Measurements from ENCODE around the gene SLC11A1.

DNA sequence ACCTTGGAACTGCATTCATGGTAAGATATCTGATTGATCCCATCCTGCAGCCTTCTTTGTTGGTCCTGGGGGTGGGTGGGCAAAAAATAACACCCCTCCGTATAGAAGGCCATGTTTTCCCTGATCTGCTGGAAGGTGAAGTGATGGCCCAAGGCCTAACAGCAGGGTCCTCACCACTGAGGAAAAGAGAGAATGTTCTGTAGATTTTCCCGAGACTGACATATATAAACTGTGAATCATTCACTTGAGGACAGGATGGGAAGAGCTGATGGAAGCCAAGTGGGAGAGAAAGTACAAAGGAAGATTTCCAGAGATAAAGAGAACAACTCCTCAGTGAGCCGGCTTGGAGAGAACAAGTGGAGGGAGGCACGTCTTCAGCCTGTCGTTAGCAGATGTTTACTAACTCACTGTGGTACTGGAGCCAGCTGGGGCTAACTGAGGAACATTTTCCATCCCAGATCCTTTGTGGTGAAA is 552.8 kb upstream of the TNP1 start:
- PRO-cap, 6 experiments = no peak in any of the 6 experiments
- RAMPAGE, long total RNA, 2 experiments = no peak in any of the 2 experiments
- RRBS = no CpG with 5 or more reads among the region's 5 CpGs

DNA sequence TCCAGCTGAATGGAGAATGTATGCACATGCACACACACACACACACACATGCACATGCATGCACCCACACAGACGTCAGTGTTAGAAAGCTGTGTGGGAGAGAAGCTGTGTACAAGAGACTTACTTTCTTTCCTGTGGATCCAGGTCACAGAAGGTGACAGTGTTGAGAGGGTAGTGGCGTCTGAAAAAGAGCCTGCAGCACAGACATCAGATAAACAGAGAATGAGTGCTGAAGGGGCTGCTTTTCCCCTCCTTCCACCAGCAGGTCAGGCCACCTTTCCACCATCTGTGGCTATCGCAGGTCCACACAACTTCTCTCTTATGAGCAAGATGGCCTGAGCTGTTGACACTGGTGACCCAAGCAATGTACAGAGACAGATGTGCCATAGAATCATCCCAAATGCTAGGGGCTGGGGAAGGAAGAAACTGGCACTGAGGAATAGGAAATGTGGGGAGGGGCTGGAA is 194.3 kb downstream of the TNS1 start:
- PRO-cap, 6 experiments = no peak in any of the 6 experiments
- RAMPAGE, long total RNA, 2 experiments = no peak in any of the 2 experiments
- RRBS = no CpG with 5 or more reads among the region's 3 CpGs

GRCh38 chr2:217822174-217822477 is 180.7 kb downstream of the TNS1 start:
- PRO-cap, 6 experiments = peak in 2 of 6 experiments; most common minus-strand start chr2:217822250 (in 1)
- RAMPAGE, long total RNA, 2 experiments = no peak in any of the 2 experiments
- RRBS = no CpG with 5 or more reads among the region's 1 CpG

DNA sequence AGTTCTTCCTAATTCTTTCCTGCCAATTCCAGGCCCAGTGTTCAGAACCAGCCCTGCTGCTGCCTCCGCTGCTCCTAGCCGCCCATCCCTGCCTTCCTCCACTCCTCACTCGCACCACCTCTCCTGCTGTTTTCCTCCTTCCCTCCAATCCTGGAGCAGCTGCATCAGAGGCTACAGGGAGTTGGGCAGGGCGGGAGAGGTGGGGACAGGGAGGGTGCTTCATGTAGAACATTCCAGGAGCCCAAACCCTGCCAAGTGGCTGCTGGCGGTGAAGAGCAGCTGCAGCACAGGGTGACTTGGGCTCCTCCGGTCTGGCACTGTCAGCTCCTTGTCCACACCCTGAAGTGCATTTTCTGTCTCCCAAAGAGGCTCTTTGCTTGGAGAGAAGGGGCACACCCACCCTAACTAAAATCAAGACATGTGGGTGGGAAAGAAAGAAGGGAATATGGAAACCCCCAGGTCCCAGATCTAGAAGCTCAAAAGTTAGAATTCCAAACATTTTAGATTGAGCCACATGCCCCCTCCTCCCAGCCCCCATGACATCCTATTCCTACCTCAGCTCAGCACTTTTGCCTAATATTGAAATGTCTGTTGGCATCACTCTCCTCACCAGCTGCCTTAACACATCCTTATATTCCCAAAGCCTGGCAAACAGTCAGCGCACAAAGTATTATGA is 176.1 kb downstream of the TNS1 start:
- PRO-cap, 6 experiments = peak in 2 of 6 experiments; most common plus-strand start position 254 of the sequence (in 1); most common minus-strand start position 111 of the sequence (in 1)
- RAMPAGE, long total RNA, 2 experiments = no peak in any of the 2 experiments
- RRBS = no CpG with 5 or more reads among the region's 7 CpGs

GRCh38 chr2:217838311-217839057 is 164.3 kb downstream of the TNS1 start:
- PRO-cap, 6 experiments = peak in 5 of 6 experiments; most common plus-strand start chr2:217838704 (in 5); most common minus-strand start chr2:217838514 (in 1)
- RAMPAGE, long total RNA, 2 experiments = no peak in any of the 2 experiments
- RRBS = no CpG with 5 or more reads among the region's 8 CpGs

GRCh38 chr2:217847754-217848733 is 154.8 kb downstream of the TNS1 start:
- PRO-cap, 6 experiments = no peak in any of the 6 experiments
- RAMPAGE, long total RNA, 2 experiments = start-site peak on the plus strand in 1 of 2 experiments, at chr2:217847838-217848098 at its widest, 22 reads per replicate
- RRBS = no CpG with 5 or more reads among the region's 31 CpGs

DNA sequence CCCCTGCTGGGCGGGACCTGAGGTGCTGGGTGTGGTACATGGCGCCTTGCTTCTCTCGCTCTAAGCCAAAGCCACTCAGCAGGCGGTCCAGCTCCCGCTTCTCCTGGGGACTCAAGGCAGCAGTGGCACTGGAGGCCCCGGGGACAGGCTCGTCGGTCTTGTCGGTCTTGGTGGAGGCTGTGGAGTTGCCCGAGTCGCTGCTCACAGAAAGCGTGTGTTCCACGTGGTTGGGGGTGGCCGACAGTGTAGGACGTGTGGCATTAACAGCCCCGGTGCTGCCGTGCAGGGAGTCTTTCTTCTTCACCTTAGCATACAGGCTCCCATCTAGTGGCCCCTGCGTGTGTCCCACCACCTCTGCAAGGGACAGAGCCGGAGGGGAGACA is 154.1 kb downstream of the TNS1 start:
- PRO-cap, 6 experiments = no peak in any of the 6 experiments
- RAMPAGE, long total RNA, 2 experiments = no peak in any of the 2 experiments
- RRBS = 64% methylated on average over 8 of the region's 19 CpGs

DNA sequence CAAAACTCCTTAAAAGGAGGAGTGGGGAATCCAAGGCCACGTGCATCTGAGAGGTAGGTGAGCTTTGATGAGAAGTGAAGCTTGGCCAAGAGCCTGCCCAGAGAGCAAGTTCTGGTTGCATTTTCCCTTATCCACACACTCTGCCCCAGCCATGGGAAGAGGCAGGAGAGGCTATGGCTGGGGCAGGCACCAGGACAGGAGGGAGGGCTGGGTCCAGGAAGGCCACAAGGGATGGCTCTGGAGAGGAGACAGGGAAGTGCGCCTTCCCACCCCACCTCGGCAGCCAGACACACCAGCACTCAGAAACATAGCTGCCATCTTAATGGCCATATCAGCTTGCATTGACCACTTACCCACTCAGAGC is 148.2 kb downstream of the TNS1 start:
- PRO-cap, 6 experiments = peak in 2 of 6 experiments; most common minus-strand start position 303 of the sequence (in 2)
- RAMPAGE, long total RNA, 2 experiments = no peak in any of the 2 experiments
- RRBS = no CpG with 5 or more reads among the region's 3 CpGs

DNA sequence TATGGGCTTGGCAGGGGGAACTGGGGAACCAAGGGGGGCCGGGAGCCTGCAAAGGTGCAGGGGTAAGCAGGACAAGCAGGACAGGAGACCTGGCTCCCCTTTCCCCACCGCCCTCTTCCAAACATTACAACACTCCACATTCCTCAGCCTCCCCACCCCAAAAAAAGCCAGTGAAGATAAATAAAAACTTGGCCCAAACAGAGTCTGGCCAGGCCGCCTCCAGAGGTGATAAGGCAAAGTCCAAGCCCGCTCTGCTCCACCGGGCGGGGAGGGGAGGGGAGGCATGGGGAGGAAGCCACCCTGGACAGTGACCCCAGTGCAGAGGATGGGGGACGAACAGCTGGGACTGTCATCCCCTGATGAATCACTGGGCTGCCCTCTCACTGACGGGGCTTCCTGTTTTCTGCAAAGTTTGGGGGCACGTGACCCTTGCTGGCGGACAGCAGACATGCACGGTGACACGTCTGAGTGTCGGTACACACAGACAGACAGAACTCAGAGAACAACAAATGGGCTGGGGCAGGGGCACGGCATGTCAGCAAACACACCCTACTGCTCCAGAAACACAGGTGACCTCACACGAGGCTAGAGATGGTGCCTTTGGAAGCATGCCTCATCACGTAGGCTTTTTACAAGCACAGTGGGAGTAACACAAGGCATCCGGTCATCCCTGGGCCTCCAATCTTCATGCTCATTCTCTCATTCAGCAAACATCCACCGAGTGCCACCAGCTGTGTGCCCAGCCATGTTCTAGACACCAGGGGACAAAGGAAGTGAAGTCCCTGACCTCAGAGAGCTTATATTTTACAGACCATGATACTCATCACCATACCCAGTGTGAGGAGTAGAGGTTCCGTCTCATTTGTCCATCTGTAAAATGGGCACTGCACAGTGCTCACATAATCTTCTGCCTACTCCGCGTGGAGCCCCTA is 100.1 kb downstream of the TNS1 start:
- PRO-cap, 6 experiments = peak in 6 of 6 experiments; most common plus-strand start position 508 of the sequence (in 6); most common minus-strand start position 369 of the sequence (in 1)
- RAMPAGE, long total RNA, 2 experiments = no peak in any of the 2 experiments
- RRBS = no CpG with 5 or more reads among the region's 21 CpGs

DNA sequence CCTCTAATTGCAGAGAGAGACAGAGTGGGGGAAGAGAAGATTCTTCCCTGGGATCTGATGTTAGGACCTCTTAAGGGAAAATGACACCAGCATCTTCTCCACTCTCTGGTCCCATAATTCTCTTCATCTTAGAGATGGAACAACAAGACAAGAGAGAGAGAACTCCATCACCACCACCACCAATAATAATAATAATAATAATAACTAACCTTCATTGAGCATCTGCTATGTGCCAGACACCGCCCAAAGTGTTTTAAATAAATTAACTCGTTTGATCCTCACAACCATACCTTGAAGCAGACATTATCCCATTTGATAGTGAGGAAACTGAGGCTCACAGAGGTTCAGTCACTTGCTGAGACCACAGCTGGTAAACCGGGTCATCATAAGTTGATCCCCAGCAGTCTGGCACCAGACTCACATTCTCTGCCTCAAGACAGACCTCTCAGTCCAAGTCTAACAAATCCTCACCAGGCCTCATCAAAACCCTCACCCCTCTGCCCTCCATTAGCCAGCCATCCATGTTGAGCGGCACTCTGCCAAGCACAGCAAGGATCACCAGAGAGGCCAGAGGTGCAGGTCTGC is 63.8 kb downstream of the TNS1 start:
- PRO-cap, 6 experiments = no peak in any of the 6 experiments
- RAMPAGE, long total RNA, 2 experiments = no peak in any of the 2 experiments
- RRBS = no CpG with 5 or more reads among the region's 4 CpGs

DNA sequence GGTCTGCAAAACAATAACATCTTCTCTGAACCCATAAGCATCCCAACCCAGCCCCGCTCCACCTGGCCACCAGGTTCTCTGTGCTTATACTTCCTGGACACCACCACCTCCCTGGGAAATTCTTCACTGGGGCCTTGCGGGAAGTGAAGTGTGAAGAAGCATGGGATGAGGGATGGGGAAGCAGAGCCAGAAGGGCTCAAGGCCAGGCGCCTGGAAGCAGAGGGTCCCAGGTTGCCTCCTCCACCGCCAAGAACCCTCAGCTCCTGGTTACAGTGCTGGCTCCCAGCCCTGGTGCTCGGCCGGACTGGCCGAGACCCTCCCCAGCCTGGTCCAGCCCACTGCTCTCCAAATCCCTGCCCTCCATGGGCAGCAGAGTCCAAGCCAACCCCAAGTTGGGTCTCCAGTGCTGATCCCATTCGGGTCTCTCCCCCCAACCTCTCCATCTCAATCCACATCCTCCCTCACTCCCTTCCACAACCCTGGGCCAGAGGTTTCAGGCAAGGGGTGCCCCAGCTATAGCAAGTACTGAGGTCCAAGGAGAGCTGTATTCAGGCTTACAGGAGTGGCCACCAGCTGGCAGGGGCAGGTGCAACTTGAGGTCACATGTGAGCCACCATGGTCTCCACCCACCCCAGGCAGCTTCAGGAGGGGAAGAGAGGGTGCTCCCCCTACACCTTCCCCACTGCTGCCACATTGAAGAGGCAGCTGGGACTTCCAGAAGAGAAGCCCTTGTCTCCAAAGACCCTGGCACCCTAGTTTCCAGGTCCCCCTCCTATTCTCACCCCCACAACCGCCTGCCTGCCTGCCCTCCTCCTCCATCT is 60.6 kb downstream of the TNS1 start:
- PRO-cap, 6 experiments = peak in 5 of 6 experiments; most common plus-strand start position 693 of the sequence (in 4); most common minus-strand start position 527 of the sequence (in 3)
- RAMPAGE, long total RNA, 2 experiments = no peak in any of the 2 experiments
- RRBS = no CpG with 5 or more reads among the region's 9 CpGs

- PRO-cap, 6 experiments = peak in 2 of 6 experiments; most common plus-strand start chr2:217953061 (in 1); most common minus-strand start chr2:217952921 (in 1)
- RAMPAGE, long total RNA, 2 experiments = no peak in any of the 2 experiments
- RRBS = no CpG with 5 or more reads among the region's 8 CpGs
These were observed 49.9 kb downstream of the TNS1 start for GRCh38 chr2:217952769-217953347.

DNA sequence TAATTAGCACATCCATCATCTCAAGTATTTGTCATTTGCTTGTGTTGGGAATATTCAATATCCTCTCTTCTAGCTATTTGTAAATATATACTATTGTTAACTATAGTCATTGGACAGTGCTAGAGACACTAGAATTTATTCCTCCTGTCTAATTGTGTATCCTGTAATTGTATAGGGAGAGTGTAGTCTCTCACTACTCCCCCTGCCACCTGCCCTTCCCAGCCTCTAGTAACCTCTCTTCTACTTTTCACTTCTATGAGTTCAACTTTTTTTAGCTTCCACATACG is 23.0 kb upstream of the RUFY4 start:
- PRO-cap, 6 experiments = no peak in any of the 6 experiments
- RAMPAGE, long total RNA, 2 experiments = no peak in any of the 2 experiments
- RRBS = no CpG with 5 or more reads among the region's 1 CpG

- PRO-cap, 6 experiments = no peak in any of the 6 experiments
- RAMPAGE, long total RNA, 2 experiments = no peak in any of the 2 experiments
- RRBS = no CpG with 5 or more reads among the region's 7 CpGs
These were observed 3.7 kb upstream of the GPBAR1 start for GRCh38 chr2:218257016-218257541.

DNA sequence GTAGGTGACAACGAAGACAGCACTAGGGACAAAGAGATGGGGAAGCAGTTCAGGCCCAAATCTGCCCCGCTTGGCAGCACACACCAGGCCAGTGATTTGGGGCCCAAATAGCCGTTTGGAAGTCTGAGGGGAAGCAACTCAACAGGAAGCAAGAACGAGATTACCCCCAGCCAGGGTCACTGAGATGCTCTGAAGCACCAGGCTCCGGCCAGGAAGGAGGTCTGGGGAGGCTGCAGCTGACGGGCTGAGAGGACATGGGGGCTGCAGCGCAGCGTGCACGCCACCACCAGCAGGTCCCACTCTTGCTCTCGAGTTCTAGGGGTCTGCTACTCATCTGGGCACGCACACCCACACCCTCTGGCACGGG is 8.2 kb downstream of the PNKD start:
- PRO-cap, 6 experiments = no peak in any of the 6 experiments
- RAMPAGE, long total RNA, 2 experiments = no peak in any of the 2 experiments
- RRBS = no CpG with 5 or more reads among the region's 12 CpGs

DNA sequence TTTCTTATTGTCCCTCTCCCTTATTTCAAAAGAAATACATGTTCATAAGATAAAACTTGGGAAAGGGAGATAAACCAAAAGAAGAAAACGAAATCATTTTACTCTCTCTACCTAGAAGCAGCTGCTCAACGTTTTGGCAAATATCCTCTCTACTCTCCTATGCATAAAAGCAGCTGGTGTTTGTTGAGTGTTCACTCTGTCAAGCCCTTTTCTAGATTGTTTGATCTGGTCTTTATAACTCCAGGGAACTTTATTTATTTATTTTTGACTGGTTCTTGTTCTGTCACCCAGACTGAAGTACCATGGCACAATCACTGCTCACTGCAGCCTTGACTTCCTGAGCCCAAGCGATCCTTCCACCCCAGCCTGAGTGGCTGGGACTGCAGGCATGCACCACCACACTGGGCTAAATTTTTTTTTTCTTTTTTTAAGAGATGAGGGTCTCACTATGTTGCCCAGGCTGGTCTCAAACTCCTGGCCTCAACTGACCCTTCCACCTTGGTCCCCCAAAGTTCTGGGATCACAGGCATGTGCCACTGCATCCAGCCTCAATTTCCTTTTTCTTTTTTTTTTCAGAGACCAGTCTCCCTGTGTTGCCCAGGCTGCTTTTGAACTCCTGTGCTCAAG is 12.7 kb downstream of the CATIP start:
- PRO-cap, 6 experiments = no peak in any of the 6 experiments
- RAMPAGE, long total RNA, 2 experiments = no peak in any of the 2 experiments
- RRBS = no CpG with 5 or more reads among the region's 3 CpGs

- PRO-cap, 6 experiments = peak in 5 of 6 experiments; most common plus-strand start chr2:218382288 (in 3); most common minus-strand start chr2:218381885 (in 1)
- RAMPAGE, long total RNA, 2 experiments = no peak in any of the 2 experiments
- RRBS = no CpG with 5 or more reads among the region's 18 CpGs
These were observed at the start of gene SLC11A1 for GRCh38 chr2:218381617-218382516. Gene SLC11A1 (plus strand): TSS chr2:218382273.

DNA sequence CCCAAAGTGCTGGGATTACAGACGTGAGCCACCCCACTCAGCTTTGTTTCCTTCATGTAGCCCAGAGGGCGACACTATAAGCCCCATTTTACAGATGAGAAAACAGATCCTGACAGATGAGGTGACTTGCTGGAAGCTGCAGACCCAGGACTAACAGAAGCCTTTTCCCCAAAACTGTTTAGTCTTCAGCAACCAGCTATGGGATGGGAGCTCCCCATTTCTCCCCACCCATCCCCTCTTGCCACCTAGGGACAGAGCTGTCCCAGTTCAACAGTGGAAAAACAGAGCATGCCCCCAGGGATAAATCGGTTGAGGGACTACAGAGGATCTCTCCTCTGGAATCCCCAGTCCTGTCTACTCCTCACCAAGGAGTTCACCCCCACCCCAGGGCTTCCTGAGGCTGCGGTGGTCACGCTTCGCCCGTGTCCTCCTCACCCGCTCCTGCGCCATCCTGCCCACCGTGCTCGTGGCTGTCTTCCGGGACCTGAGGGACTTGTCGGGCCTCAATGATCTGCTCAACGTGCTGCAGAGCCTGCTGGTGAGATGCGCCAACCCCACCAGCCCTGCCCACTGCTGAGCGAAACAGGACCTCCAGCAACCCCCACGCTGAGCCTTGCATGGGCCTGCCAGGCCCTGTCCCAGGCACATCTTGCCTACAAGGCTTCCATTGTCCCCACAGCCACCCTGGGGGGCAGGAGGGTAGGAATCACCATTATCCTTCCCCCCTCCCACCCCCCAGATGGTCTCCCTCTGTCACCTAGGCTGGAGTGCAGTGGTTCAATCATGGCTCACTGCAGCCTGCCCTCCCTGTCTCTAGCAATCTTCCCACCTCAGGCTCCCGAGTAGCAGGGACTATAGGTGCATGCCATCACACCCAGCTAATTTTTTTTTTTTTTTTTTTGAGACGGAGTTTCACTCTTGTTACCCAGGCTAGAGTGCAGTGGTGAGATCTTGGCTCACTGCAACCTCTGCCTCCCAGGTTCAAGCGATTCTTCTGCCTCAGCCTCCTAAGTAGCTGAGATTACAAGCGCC is 6.8 kb upstream of the CTDSP1 start:
- PRO-cap, 6 experiments = no peak in any of the 6 experiments
- RAMPAGE, long total RNA, 2 experiments = no peak in any of the 2 experiments
- RRBS = no CpG with 5 or more reads among the region's 21 CpGs

GRCh38 chr2:218395696-218396796 is 3.6 kb upstream of the CTDSP1 start:
- PRO-cap, 6 experiments = peak in 6 of 6 experiments; most common plus-strand start chr2:218396373 (in 4); most common minus-strand start chr2:218396069 (in 6)
- RAMPAGE, long total RNA, 2 experiments = start-site peak on the plus strand in 1 of 2 experiments, at chr2:218396339-218396387 at its widest, 10 reads per replicate
- RRBS = under 1% methylated on average over 25 of the region's 66 CpGs

DNA sequence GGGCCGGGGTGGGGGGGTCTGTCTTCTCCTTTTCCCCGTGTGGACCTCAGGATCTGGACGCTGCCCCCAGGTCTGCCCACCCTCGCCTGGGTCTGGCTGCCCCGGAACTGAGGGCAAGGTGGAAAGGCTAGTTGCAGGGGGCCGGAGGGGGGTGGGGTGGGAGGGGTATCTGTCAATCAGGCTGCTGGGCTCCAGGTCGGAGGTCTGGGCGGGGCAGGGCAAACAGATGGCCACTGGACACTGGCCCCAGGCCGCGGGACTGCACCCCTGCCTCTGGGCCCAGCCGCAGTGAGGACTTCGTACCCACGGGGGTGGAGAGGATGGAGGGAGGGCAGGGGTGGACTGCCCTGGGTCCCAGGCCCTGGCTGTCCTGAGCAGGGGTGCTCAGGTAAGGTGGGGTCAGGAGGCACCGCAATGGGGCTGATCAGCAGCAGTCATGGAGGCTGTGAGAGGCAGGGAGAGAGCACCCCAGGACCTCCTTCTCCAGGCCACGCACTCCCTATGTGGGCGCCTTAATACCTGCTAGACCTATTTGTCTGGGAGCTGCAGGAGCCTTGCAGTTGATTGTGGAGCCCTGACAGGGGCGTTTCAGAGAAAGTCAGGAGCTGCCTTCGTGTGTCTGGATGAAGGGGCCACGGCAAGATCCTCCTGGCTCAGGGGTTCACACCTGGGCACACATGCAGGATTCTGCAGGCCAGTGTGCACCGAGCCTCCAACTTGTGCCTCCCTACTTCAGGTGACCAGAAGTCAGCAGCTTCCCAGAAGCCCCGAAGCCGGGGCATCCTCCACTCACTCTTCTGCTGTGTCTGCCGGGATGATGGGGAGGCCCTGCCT is 1.4 kb downstream of the CTDSP1 start:
- PRO-cap, 6 experiments = peak in 6 of 6 experiments; most common plus-strand start position 123 of the sequence (in 1); most common minus-strand start position 109 of the sequence (in 6)
- RAMPAGE, long total RNA, 2 experiments = no peak in any of the 2 experiments
- RRBS = 3% methylated on average over 4 of the region's 23 CpGs